AG10803 (cell line): ENCODE data around the genes SPTY2D1 and CCDC179.

DNA sequence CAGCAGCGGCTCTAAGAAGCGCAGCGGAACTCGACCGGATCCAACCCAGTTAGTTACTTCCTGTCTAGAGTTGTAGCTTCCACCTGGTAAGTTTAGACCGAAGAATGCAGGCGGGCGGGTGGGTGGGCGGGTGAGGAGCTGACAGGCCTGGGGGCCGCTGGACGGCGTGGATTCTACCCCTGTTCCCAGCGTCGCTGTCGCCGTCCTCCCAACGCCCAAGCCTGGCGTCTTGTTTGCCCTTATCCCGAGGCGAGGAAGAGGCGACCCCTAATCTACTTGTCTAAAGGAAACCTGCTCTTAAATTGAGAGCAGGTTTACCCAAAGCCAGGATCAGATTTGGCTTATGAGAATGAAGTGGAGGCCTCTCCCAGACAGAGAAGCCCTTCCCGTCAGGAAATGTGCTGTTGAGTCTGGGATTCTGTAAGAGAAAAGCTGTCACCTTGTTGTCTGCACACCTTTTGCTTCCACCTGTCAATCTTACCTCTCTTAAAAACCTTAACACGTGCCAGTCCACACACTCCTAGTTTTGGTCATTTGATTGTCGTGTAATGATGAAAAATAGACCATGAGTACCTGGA lies 377 bp downstream of the GTF2H1 start:
- RRBS: no CpG with 5 or more reads among the region's 24 CpGs

DNA sequence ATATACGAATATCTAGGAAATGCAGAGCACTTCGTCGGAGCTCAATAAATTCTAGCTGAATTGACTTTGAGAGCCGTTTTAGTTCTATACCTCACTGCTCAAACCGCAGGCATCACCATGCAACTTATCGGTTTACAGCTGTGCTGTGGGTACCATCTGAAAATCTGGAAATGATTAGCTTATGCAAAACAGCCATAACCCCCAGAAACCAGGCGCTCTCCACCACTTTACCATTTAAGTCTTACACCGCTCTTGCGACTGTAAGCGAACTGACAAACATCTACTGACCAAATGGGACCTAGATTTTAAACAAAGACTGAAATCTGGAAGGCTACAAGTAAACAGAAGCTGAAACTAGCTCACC lies 925 bp downstream of the SPTY2D1 start:
- RRBS: no CpG with 5 or more reads among the region's 10 CpGs

DNA sequence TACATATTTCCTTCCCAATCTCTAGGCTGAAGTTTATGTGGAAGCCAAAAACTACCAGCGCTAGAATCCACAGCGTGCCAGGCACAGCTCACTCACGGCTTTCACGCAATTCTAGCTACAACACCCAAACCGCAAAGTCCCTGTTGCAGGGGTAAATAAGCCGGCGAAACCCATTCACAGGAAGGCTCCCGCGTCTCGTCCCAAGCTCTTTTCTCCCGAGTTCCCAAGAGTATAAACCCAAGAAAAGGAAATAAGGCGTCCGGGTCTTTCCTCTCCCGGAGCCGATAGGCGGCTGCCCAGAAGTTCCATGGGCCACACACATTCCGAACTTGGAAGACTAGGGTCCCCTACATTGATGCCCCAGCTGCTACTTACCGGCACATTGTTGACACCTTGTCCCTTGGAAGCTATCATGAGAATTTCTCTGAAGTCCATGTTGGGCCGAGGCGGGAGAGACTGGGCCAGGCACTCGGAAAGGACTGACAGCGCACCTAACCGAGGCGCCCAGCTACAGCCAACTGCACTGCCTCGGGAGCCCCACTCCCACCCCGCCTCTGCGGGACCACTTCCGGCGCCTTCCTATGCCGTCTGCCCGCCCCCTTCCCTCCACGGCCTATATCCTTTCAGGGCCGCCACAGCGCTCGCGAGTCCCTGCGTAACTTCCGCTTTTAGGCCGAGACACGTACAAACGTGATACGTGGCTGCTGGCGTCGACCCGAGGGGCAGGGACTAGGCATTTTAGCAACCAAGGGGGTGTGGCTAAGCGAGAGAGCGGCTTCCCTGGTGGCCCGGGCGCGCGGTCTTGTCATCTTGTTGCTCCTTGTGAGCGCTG lies at the start of gene SPTY2D1:
Gene SPTY2D1, minus strand, starts transcription at position 520 of the 832 bp plus-strand sequence.
- RRBS: under 1% methylated on average over 10 of the region's 52 CpGs

DNA sequence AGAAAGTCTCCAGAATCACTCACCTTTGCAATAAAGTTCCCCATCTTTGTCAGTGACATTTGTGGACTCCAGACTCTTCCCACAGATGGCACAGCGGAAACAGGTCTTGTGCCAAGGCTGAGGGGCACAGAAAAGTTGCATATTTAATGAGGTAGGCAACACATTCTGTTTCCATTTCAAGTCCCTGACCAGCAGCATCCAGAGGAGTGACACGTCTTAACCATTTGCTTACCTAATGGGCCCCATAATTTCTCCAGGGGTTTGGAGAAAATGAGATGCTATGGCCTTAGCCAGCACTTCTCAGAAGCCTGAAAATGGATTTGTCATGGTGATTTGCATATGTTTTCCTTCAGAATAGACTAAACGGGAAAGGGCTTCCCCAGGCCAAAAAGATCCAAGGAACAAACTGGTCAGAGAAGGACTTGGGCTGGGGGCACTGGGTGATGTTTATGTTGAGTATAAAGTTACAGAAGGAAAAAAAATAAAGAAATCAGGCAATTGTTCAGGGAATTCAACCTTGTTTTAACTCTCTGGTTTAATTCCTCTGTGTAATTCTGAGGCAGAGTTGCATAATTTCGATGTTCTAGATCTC lies 16.8 kb downstream of the CSRP3 start:
- RRBS: no CpG with 5 or more reads among the region's 4 CpGs

DNA sequence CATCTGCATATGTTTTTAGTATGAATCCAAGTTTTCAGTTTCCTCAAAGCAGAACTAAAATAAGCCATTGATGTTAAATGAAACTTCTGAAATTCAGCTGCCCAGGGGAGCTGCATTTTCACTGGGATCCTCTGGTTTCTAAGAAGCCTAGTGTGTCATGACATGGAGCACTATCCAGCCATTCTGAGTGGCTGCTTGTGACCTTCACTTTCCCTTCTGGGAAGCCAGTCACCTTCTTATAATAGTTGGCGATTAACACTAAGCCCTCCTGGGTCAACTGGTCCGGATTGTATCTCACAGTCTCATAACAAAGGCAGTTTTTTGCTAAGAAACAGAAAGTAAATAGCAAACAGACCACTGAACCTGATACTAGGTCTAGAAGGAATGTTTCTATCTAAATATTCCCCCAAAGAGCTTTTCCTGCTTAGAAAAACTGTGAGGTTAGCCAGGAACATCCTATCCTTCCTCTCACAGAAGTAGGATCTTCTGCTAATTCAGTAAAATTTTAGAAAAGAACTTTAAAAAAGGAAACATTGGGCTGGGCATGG lies 7.8 kb downstream of the CSRP3 start:
- RRBS: no CpG with 5 or more reads among the region's 2 CpGs

DNA sequence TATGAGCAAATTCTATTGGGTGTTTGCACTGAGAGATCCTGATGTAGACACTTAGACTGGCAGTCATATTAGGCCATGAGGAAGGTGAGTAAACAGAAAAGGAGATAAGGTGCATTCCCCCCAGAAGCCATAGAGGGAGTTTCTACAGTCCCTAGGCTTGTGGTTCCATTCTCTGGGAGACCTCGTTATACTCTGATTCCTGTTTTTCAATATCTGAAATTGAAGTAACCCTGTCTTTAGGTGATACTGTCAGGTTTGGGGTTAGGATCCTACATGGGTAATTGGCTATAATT lies 101.4 kb upstream of the E2F8 start:
- RRBS: no CpG with 5 or more reads among the region's 1 CpG

GRCh38 chr11:19346129-19346801 lies 105.5 kb upstream of the E2F8 start:
- RRBS: 1% methylated on average over 16 of the region's 44 CpGs

GRCh38 chr11:19577303-19578566 lies 134.9 kb upstream of the NAV2 start:
- RRBS: no CpG with 5 or more reads among the region's 19 CpGs

DNA sequence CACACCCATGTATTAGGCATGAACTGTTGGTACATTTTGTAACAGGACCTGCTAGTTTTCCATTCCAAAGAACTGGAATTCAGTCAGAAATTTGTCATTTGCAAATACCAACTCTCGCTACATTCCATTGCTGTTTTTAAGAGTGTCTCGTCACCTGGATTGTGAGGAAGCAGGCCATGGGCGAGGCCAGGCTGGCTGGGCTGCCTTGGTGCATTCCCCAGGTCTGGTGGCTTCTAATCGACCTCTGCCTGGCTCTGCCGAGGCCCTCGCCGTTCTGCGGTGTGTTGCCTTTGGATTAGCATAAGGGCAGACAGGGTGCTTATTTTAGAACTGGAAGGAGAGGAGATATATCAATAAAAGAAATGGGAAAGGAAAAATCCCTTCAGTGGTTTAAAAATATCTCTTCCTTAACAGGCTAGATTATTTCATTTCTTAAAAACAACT lies 13.2 kb downstream of the NAV2 start:
- RRBS: no CpG with 5 or more reads among the region's 8 CpGs

DNA sequence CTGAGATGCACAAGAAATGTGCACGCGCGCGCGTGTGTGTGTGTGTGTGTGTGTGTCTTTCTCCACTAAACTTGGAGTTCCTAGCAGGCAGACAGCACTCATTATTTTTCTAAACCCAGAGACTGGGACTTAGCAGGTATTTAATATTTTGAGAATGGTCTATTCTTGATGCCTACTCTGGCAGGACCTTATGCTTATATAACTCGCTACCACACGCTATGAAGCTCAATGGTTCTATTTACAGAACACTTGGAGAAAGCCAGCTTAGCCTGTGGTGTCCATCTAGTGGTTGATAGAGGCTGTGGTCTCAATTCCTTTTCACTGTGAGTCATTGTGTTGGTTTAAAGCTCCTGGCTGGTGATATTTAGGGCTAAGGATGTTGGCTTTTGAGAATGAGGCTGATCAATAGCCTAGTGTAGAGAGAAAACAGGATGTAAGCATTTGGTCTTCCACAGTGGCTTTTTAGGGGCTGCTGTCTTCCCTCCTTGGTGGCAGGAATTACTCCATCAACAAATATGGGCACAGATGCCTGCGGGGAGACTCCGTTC lies 206.4 kb downstream of the DBX1 start:
- RRBS: no CpG with 5 or more reads among the region's 9 CpGs

DNA sequence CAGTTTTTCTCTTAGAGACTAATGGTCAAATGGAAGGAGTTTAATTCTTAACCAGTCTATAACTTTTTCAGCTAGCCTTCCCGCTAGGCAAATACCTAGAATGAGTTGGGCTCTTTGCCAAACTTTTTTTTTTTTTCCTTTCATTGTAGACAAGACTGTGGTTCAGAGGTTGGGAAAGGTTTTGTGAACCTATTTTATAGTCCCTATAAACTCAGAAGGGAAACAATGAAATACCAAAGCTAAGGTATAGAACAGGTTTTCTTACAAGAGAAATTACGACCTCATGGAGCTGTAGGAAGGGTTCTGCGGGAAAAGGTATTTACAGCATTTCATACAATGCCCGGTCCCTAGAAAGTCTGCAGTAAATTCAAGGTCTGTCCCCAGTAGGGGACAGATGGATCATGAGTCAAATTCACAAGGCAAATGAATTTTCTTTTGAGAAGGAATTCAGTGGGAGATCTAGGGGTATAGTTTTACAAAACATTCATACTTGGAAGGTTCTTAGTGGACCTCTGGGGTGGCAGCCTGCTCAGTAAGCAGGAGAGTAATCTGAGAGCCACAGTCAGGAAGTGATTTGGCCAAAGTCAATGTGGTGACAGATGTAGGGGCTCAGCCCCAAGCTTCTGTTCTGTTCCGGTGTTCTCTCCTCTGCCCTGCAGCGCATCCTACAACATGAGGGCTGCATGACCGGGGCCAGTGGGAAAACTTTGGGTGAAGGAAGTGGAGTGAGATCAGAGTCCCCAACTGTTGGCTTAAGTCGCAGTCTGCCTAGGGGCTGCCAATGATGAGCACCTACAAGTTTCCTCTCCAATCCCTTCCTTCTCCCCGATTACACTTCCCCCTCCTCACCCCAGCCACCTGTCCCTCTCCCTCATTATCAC lies 146.7 kb downstream of the DBX1 start:
- RRBS: 94% methylated on average over 3 of the region's 9 CpGs

DNA sequence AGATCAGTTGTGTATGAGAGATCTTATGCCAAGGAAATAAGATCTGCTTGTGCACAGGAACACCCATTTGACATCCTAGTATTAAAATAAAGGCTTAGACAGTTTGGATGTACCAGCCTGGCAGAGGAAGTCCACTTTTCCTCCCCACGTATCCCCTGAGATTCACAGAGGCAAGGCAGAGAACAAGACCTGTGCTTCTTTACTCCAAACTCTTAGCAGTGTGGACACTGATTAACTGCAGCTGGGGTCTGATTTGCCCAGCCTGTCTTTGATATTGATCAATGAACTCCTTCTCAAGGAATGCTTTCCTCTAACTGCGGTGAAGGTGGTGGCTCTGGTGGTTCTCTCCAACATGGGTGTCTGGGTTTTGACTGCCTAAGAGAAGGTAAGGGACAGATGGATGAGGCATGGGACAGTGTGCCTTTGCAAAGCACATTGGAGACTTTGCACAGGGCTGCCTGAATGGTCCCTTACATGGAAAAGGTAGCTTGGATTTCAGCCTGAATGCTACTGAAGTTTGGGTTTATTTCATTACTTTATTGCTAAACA lies 1.6 kb downstream of the GAS2 start:
- RRBS: no CpG with 5 or more reads among the region's 2 CpGs

GRCh38 chr11:22860239-22860638 lies at the start of gene CCDC179:
TSS of gene CCDC179 (minus strand) at chr11:22860474.
- RRBS: no CpG with 5 or more reads among the region's 4 CpGs

- RRBS: no CpG with 5 or more reads among the region's 1 CpG
Measured at GRCh38 chr11:22981167-22981491, 120.9 kb upstream of the CCDC179 start.

GRCh38 chr11:26087546-26088068 lies 244.3 kb upstream of the ANO3 start:
- RRBS: no CpG with 5 or more reads among the region's 2 CpGs

DNA sequence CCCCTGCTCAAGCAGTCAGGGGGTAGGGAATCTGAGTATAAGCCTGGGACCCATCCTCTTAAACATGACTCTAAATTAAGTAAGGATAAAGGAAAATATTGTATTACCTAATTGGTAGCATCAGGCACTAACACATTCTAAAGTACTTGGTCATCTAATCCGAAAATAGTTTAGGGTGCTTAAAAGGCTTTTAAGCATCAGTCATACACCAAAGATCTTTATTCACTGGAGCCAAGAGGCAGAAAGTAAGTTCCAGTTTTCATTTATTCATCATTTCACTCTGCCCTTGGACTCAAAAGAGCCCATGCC lies 119.9 kb upstream of the SLC5A12 start:
- RRBS: no CpG with 5 or more reads among the region's 1 CpG

DNA sequence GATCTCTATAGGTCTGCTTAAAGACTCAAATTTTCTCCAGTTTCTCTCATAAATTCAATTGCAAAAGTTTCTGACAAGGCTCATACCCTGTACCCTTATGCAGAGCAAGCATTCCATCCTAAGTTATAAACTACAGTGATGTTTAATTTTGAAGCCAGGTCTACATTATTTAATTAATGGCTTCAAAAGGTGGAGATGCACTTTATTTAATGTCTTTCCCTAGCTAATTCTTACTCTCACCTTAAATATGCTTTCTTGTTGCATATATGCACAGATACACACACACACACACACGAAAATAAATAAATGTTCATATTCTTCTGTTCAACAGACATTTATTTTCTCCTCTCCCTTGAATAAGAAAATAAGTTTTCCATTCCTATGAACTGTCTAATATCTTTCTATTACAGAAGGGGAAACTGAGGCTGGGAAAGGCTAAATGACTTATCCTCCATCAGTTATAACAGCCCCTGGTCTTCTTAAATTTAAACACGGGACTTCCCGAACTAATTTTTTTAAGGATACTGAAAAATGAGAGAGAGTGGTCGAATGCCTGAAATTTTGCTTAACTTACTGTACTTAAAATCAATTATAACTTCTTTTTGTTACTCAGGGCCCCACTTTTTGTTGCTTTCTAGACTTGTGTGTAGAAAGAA lies 2.6 kb downstream of the FIBIN start:
- RRBS: no CpG with 5 or more reads among the region's 4 CpGs

GRCh38 chr11:27201783-27202459 lies 161.1 kb downstream of the CCDC34 start:
- RRBS: no CpG with 5 or more reads among the region's 10 CpGs